Bronchial lymph node (tissue), 1 donor: Measurements from ENCODE around the gene GDPD4.

- PRO-cap = unidirectional peak, minus-strand start at chr11:75773701
Measured at GRCh38 chr11:75773400-75774111, 5.0 kb downstream of the DGAT2 start.

- PRO-cap = no peak
Measured at GRCh38 chr11:75946829-75947468, 131.9 kb downstream of the UVRAG start.

GRCh38 chr11:76083779-76084212, 122.5 kb downstream of the WNT11 start:
- PRO-cap = no peak

DNA sequence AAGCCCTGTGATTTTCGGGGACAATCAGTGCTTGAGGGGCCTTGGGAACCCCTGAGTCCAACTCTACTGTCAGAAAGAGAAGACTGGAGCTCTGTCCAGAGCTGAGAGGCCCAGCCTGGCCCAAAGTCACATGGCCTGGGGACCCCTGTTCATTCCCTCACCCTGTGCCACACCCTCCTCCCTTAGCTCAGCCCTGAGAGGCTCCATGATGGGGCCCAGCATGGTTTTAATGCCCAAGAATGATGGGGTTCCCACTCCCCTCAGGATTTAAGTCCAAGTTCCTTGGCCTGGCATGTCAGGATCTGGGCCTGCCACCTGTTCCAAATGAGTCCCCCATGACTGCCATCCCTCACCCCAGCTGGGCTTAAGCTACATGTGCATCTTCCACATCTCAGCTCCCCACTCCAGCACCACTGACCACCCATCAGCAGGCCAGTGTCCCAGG, 41.7 kb upstream of the WNT11 start:
- PRO-cap = no peak

- PRO-cap = no peak
Measured at GRCh38 chr11:76379119-76380166, 1.5 kb downstream of the THAP12 start.

DNA sequence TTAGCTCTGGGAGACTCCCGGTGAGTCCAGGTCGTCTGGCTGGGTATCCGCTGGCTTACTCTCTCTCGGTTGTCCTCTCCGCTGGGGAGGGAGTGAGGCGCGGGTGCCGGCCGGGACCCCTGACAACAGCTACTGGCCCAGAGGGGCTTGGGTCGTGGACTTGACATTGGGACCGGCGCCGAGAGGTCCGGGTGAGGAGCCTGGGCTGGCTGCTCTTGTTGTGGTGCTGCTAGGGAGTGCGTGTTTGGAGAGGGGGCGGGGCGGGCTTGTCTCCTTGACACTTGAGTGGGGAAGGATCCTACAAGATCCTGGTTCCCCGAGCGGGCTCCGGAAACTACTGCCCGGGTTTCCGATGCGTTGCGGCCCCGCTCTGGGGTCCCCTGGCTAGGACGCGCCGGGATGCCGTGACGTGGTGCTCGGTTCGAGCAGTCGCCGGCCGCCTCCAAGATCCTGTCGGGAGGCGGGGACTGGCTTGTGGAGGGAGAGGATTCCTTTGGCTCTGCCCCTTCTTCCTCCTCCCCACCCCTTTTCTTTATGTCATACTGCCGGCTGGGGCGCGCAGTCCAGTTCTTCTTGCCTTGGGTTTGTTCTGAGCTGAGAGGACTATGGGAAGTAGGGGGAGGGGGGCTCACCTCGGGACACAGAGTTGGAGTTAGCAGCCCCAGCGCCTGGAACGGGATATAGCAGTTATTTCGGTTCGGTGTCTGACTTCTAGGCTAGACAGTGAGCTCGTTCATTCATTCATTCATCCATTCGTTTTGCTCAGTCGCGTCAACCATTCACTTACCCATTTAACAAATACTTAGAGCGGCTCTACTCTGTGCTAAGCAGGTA, 720 bp downstream of the EMSY start:
- PRO-cap = unidirectional peak, minus-strand start at position 134 of the sequence; unidirectional peak, minus-strand start at position 455 of the sequence

GRCh38 chr11:76455191-76455841, 10.5 kb downstream of the EMSY start:
- PRO-cap = no peak

- PRO-cap = no peak
Measured at GRCh38 chr11:76592428-76592969, 78.0 kb downstream of the LRRC32 start.

DNA sequence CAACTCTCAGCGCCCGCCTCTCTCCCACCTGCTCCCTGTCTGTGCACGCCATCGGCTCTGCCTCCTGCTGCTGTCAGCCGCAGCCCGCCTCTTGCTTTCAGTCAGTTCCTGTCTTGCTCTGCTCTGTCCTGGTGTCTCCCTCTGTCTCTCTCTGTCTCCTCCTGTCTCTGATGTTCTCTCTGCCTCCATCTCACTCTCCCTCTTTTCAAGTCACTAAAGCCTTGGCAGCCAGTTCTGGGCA, 66.2 kb downstream of the LRRC32 start:
- PRO-cap = no peak

GRCh38 chr11:76734963-76735658, 48.0 kb upstream of the TSKU start:
- PRO-cap = no peak

DNA sequence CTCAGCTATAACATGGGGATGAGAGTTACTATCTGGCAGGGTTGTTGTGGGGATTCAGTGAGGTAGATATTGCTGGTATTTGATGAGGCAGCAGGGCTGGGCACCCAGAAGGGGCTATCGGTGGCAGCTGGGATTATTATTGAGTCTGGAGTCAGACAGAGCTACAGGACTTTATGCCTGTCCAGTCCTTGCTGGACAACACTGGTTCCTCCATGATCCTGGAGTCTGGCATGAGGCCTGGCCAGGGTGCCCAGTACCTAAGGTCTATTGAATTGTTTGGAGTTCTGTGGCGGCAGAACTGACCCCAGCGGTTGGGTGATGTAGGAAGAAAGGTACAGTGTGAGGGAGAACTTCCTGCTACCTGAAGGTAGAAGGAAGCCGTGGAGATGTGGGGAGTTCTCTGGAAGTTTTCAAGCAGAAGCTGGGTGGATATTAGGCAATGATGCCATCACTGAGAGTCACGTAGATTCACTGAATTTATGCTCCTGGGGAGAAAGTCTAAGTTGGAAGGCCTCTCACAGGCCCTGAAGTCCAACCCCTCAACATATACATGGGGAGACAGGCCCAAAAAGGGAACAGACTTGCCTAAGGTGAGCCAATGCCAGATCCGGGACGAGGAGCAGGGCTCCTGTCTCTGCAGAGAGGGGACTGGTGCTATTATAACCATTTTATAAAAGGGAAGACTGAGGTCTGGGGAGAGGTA, 16.0 kb upstream of the TSKU start:
- PRO-cap = no peak

- PRO-cap = bidirectional peak, plus-strand start at chr11:76823866, minus-strand start at chr11:76823717
Measured at GRCh38 chr11:76823290-76824018, 37.3 kb upstream of the ACER3 start.

DNA sequence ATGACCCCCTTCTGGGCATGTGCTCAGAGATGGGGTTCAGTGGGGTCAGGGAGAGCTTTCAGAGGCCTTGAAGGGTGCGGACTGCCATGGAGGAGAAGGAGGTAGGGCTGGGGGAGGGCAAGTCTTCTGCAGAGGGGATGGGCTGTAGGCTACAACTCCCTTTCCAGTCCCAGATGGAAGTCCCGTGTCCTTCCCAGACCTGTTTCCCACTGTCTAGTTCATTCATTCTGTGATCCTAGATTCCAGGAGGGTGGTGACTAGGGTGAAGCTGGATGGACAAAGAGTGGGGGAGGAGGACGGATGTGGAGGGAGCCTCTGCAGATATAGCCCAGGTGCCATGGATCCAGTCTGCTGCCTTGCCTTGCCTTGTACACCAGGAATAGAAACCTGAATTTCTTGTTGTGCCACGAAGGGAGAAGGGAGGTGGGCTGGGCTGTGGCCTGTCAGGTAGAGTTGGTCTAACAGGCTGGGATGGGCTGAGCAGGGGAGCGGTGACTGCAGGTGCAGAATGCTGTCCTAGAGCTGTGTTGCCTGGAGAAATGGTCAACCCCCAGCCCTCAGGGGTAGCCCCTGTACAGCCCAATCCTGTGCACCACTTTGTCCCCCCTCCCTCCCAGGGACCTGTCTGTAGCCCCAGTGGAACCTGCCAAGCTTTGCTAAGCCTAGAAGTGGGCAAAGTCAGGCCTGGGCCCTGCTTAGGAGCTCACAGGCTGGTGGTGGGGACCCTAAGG, 14.1 kb upstream of the OMP start:
- PRO-cap = no peak

DNA sequence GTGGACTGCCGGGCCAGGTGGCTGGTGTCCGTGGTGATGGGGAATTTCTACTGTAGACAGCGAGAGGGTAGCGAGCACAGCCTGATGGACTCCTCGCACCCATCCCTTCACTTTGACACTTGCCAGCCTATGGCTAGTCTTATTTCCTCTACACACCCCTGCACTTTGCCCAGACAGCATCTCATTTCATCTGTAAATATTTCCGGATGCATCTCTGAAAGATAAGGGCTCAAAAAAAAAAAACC, 5.8 kb downstream of the OMP start:
- PRO-cap = no peak

GRCh38 chr11:77137141-77137502, 9.1 kb downstream of the MYO7A start:
- PRO-cap = no peak

GRCh38 chr11:77172513-77172895, 44.5 kb downstream of the MYO7A start:
- PRO-cap = no peak

DNA sequence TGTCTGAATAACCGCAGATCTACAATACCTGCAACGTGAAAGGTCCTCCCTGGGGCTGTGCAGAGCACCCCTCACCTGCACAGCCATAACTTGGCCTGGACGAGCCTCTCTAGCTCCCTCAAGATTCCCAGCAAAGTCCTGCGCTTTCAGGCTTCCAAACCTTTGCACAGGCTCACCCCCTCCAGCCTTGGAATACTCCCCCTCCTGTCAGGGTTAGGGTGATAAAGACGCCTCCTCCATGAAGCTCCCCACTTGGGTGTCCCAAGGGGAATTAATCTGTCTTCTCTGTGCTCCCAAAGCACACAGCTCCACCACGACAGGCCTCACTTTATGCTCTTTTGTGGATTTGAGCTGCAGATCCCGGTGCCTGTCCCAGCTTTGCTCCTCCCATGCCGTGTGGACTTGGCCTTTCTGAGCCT, 46.2 kb downstream of the MYO7A start:
- PRO-cap = no peak

DNA sequence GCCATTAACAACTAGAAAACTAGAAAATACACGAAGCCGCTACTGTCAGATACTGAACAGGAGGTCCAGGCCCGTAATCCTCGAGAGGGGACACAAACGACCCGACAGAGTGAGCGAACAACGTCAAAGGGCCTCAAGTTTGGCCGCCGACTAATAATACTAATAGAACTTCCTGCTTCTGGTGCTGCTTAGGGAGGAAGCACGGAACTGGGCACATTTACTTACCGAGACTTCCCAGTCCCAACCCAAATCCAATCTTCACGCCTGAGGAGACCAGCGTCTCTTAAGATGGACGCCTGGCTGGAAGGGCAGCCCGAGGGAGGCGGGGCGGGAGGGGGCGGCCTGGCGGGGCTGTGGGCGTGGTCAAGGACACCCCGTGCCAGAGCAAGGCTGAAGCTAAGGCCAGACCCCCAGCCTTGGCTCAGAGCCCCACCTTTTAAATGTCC, at the start of gene GDPD4:
GDPD4 (minus strand) TSS at position 307 of the 446 bp plus-strand sequence.
- PRO-cap = no peak

DNA sequence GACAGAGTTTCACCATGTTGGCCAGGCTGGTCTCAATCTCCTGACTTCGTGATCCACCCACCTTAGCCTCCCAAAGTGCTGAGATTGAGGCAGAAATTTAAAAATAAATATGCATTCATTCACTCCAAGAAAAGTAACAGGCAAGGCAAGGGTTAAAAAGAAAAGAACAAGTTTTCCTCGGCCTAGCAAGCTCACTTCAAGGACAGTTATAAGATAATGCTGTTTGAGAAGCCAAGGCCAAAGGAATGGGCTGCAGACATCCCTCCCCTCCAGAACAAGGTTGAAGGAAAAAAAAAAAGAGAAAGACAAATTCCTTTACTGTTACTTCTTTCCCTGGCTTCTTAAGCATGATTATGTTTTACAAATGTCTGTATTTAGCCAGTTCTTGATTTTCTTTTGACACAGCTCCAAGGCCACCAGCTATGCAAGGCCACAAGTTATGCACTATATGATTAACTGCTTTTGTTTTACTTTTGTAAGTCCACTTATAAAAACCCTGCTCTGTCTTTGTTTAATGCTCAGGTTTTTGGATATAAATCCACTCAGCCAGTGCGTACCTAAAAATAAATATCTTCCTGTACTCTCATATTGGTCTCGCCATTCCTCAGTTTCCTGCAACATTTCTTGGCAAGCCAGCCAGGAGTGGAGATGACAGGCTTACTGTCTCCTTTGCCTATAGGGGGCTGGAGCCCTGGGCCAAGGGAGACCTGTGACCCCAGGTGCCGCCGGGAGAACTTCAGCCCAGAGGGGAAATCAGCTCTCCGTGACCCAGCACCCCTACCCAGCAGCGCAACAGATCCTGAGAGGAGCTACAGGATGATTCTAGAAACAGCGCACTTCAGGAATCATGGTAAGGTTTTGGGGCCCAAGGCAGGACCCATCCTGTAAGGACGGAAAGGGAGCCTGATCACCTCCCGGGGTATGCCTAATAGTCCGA, 18.6 kb upstream of the AQP11 start:
- PRO-cap = no peak

GRCh38 chr11:77590335-77590701, 565 bp downstream of the AQP11 start:
- PRO-cap = no peak